Anterior vena cava (tissue), 1 donor: Measurements from ENCODE around the genes CWC27, ERBIN and SREK1.

DNA sequence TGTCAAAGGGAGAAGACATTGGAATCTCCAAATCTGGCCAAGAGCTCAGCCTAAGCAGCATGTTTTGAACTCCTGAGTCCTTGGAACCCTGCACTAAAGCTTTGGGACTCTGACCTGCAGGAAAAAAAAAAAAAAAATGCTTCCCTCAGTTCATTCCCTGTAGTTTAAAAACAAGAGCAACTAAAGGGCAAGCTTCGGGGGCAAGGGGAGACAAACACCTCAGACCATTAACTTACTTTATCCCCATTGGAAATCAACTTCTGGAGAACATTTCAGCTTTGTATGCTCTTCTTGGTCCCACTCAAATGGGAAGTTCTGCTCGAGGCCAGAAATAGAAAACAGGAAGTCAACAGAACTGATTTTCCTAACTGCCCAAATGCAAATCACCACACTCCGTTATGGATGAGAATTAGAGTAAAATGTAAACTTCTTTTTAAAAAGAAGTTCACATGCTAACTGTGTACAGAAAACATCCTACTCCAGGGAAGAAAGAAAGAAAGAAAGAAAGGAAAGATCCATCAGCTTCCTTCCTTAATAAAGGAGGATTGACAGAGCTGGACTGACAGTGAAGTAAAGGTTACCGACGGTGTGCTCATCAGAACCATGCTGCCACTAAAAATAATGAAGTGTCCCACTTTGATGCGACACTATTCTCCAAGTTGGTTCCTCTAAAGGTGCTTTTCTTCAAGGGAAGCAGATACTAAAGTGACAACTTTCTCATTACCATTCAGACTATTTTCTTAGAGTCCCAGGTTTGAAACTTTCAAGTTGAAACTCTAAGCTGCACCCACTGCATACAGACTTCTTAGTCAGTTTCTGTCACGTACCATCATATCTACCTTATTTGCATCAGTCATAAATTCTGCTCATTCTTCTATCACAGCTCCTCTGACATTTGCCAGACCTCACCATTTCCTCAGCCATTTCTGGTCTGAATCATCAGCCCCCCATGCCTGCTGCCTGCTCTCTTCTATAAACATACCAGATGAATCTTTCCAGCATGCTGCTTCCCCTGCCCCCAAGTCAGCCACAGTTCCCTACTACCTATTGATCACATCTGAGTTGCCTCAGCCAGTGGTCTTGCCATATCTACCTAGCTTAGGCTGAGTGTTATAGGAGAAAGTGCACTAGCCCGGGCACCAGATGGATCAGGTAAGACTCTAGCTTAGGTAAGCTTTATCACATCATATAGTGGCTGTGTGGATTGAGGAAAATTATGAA is 177.7 kb downstream of the DEPDC1B start:
- PRO-cap = unidirectional peak, minus-strand start at position 303 of the sequence

DNA sequence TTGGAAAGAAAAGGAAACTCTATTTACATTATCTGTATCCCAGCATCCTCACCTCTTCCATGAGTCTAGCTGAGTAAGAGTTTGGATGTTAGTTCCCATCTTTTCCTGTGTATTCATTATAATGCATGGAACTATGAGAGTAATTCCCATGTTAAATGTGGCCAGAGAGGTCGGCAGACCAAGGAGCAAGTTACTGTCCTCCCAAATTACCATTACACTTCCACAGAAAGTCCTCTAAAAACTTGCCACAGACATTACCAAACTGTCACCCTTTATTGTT is 912 bp downstream of the DEPDC1B start:
- PRO-cap = no peak

GRCh38 chr5:60821104-60821684 is 22.9 kb downstream of the ELOVL7 start:
- PRO-cap = no peak

GRCh38 chr5:61408487-61409250 is 76.6 kb downstream of the ZSWIM6 start:
- PRO-cap = unidirectional peak, plus-strand start at chr5:61408945

- PRO-cap = no peak
These were observed 40.5 kb upstream of the KIF2A start for GRCh38 chr5:62265503-62265835.

DNA sequence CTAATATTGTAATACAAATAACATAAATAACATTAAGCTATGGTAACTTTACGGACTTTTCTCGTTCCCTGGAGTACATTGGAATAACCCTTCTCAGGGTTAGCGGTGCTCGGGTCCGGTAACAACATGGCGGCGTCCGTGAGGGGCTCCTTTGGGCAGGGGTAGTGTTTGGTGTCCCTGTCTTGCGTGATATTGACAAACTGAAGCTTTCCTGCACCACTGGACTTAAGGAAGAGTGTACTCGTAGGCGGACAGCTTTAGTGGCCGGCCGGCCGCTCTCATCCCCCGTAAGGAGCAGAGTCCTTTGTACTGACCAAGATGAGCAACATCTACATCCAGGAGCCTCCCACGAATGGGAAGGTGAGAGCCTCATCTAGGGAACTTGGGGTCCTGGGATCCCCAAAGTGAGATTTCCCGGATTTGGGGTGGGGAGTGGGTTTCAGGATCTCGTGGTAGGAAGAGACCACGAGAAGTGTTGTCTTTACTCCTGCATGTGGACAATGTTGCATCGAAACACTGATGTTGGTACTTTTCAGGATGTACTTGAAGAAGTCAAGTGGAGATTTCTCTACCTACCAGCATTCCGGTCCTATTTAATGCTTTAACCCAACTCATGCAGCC is at the start of gene CWC27:
CWC27 (plus strand) TSS at position 102 of the 621 bp plus-strand sequence.
- PRO-cap = bidirectional peak, plus-strand start at position 129 of the sequence, minus-strand start outside the sequence

DNA sequence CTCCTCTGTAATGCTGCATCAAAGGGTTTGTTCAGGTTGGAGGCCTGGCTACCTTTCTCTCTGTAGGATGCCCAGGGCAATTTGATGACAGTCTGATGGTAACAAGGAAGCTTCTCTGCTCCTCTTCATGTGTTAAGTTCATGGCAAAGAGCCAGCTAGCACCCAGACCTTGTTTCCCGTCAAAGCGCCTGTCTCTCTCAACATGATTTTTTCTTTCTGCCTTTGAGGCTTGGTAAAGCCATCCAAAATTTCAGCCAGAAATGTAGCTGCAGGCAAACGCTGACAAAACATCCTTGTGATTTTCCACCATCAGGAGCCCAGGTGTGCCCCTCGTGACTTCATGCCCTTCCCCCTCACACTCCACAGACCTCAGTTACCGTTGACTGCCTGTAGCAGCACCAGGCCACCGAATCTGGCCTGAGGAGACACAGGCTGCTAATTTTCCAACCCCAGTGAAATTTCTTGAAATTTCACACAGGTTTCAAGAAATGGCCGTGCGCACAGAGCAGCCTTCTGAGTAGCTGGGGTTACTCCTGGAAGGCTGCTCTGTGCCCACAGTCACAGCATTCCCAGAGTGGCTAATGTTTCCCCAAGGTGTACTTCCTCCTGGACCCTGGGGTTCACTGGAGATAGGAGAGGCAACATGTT is 292.7 kb downstream of the CWC27 start:
- PRO-cap = no peak

GRCh38 chr5:65101472-65102144 is 332.9 kb downstream of the CWC27 start:
- PRO-cap = unidirectional peak, plus-strand start at chr5:65101856

DNA sequence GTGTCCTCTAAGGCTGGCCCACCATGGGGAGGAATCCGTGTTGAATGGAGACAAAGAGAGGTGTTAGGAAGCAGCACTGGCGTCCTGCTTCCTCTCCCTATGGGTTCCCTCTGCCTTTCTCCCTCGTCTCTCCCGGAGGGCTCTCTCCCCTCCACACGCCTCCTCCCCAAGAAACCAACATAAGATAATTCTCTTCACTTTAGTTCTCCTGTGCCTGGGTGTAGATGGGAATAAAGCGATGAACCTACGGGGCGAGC is 333.8 kb downstream of the CWC27 start:
- PRO-cap = no peak

GRCh38 chr5:65479946-65481159 is 1.4 kb downstream of the ADAMTS6 start:
- PRO-cap = bidirectional peak, plus-strand start at chr5:65480532, minus-strand start at chr5:65480572

GRCh38 chr5:65925463-65926315 is 686 bp upstream of the ERBIN start:
- PRO-cap = bidirectional peak, plus-strand start at chr5:65925760, minus-strand start at chr5:65925579

- PRO-cap = bidirectional peak, plus-strand start at chr5:65926610, minus-strand start at chr5:65926441
These were observed at the start of gene ERBIN for GRCh38 chr5:65926316-65926937. Gene ERBIN, plus strand, starts transcription at chr5:65926575.

DNA sequence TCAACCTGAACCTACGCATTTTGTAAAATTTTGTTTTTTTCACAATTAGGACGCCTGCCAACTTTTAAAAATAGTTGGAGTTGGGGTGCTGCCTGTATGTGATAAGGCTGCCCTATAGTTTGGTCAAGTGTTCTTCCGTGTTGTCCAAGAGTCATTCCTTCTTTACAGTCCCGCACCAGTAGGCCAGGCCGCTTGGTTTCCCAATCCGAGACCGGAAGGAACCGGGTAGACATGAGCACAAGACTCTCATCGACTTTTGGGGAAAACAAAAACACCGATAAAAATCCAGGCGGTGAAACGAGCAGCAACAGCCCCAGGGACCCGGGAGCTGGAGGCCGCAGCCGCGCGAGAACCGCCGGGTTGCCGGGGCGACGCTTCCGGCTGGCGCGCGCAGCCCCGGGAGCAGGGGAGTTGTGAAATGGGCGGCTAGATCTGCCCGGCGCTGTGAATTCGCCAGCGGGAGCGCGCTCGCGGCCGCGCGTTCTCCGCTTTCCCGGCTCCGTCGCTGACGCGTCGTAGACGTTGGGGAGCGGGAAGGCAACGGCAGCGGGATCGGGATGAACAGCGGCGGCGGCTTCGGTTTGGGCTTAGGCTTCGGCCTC is at the start of gene SREK1:
SREK1 (plus strand) TSS at position 481 of the 602 bp plus-strand sequence.
- PRO-cap = bidirectional peak, plus-strand start at position 518 of the sequence, minus-strand start at position 362 of the sequence

DNA sequence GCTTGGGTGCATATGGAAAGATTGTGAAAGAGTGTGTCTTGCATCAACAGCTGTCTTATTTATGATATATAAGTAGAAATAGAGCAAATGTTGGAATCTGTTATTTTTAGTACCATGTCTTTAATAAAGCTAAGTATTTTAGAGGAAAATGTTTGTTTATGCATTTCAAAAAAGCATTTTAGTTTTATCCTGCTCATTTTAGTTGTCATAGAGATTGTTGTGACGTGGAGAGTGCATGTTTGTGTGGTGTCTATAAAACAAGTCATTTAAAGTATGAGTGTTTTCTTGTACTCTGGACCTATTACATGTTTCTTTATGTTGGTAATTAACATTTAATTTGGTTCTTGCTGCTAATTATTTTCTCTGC is 36.6 kb downstream of the SREK1 start:
- PRO-cap = no peak

DNA sequence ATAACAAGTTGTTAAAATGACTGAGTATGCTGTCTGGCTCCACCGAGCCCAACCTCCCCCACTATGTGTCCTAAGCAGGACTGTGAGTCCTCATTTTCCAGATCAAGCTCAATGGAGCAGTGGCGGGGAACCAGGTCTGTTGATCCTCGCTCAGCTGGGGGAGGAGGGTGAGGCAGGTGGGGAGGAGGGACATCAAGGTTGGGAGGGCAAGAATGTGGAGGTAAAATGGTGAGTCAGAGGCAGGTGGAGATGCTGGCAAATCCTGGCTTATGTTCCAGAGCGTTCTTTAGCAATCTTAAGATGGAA is 63.9 kb downstream of the SREK1 start:
- PRO-cap = no peak

- PRO-cap = no peak
These were observed 42.0 kb upstream of the MAST4 start for GRCh38 chr5:66554117-66554579.

DNA sequence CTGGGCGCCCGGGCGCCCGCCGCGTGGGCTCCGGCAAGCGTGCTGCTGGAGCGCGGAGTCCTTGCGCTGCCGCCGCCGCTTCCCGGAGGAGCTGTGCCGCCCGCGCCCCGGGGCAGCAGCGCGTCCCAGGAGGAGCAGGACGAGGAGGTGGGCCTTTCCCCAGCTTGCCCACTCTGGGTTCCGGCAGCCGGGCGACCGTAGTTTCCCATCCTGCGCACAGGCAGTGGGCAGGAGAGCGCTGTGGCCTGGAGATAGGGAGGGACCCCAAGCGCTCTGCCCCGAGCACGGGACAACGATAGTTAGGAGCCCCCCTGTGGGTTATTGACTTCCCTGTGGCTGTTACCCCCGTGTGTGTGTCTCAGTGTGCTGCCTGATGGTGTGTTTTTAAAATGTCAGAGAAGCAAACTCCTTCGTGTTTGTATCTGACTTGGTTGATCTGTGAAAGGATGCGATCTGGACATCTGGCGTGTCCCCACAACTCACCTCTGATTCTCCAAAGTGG is 730 bp downstream of the MAST4 start:
- PRO-cap = no peak

- PRO-cap = no peak
These were observed 1.4 kb downstream of the MAST4 start for GRCh38 chr5:66597482-66598086.

DNA sequence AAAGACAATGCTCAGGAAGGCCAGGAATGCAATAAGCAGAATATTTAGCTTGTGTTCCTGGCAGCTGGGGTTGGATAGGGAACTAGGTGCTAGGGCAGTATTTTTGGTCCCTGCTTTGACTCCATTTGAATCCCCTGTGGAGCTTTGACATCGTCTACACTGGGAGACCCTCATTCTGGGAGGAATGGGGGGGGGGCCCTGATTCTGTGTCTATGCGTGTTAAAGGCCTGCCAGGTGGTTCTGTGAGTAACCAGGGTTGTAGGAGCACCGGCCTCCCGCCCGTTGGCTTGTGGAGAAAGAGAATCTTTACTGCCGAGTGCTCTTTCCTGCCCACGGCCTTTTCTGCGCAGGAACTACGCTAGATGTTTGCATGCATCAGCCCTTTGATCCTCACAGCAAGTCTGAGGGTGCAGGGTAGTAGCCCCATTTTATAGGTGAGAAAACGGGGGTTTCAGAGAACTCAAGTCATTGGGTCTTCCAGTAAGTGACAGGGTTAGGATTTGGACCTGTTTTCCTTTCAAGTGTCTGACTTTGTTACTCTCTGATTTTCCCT is 21.7 kb downstream of the MAST4 start:
- PRO-cap = no peak

GRCh38 chr5:66647070-66647477 is 50.9 kb downstream of the MAST4 start:
- PRO-cap = no peak